Heart (tissue), 3 donors: ENCODE results near the genes PLS1 and PCOLCE2.

- RAMPAGE, long total RNA, 2 experiments: no peak in any of the 2 experiments
These were observed 51.2 kb upstream of the RNF7 start for GRCh38 chr3:141686615-141687518.

- RAMPAGE, long total RNA, 2 experiments: no peak in any of the 2 experiments
These were observed 35.2 kb downstream of the GRK7 start for GRCh38 chr3:141798301-141798963.

DNA sequence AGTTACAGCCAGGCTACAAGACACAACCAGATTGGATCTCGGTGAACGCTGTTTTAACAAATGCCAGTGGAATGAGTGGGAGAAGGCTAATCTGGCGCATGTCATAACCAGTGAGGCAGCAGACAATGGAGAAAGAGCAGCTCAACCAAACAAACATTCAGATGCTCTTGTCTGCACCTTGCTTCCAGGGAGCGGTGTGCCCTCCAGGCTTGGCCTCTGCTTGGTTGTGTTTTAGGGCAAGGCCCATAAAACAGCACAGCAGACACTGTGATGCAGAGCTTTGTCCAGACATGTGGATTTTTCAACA is 45.9 kb upstream of the ATP1B3 start:
- RAMPAGE, long total RNA, 2 experiments: no peak in any of the 2 experiments

GRCh38 chr3:141859712-141860274 is 16.6 kb upstream of the ATP1B3 start:
- RAMPAGE, long total RNA, 2 experiments: no peak in any of the 2 experiments

DNA sequence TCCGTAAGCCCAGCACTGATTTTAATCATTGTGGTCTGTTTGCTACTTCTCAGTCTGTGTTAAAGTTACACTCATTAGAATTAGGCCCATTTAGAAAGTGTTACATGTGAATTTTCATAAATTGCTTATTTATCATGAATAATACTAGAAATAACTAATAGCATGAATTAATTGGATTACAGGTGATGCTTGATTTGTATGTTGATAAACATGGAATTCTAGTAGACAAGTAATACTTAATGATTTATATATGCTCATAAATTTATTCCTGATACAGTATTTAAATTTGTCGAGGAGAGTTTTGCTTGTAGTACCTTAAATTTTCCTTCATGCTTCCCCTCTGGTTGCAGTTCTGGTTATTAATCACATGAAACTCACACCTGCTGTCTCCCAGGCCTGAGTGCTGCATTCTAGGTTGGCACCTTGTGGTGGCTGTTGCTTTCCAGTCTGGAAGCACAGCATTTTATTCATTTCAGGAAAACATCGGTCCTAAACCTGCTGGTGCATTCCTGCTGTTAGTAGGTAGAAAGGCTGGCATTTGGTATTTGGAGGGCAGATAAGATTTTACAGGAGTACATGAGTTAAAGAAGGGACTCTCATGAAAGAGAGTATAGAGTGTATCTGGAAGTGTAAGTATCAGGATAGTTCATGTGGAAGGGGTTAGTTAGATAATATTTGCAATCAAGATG is 44.8 kb downstream of the ATP1B3 start:
- RAMPAGE, long total RNA, 2 experiments: no peak in any of the 2 experiments

DNA sequence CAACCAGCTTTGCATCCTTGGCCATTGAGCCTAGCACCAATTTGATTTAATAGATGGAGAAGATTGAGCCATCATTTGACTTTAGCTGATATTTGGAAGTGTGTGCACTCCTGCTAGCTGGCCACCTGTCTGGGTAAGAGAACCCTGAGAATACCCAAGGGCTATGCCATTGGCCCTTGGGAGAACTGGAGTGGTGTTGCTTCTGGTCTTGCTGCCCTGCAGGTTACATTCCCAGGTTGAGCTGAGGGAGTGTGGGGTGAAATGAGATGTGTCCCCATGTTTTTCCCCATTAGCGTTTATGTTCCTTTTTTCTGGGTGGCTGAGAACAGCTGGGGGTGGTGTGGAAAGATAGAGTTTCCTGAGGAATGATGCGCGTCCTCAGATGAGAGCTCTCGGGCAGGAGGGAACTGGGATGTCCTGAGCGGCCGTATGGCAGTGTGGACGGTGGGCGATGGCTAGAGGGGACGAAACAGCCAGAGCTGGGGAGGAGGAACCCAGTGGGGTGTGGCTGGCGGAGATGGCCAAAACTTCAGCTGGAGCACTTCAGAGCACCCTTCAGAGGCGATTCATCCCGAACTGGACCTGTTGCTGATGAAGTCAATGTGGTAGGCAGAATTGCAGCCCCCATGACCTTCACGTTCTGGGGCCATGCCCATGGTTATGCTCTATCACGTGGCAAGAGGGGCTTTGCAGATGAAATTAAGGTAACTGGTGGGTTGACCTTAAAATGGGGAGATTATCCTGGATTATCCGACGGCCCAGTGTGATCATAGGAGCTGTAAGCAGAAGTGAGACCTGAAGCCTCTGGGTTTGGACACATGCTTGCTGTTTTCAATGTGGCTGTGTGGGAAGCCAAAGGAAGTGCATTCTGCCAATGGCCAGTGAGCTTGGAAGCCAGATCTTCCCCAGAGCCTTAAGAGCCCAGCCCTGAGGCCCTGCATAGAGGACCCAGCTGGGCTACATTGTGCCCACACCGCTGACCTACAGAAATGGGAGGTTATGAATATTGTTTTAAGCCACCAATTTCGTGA is 52.2 kb downstream of the ATP1B3 start:
- RAMPAGE, long total RNA, 2 experiments: no peak in any of the 2 experiments

GRCh38 chr3:141941863-141942516 is 65.5 kb downstream of the ATP1B3 start:
- RAMPAGE, long total RNA, 2 experiments: no peak in any of the 2 experiments

DNA sequence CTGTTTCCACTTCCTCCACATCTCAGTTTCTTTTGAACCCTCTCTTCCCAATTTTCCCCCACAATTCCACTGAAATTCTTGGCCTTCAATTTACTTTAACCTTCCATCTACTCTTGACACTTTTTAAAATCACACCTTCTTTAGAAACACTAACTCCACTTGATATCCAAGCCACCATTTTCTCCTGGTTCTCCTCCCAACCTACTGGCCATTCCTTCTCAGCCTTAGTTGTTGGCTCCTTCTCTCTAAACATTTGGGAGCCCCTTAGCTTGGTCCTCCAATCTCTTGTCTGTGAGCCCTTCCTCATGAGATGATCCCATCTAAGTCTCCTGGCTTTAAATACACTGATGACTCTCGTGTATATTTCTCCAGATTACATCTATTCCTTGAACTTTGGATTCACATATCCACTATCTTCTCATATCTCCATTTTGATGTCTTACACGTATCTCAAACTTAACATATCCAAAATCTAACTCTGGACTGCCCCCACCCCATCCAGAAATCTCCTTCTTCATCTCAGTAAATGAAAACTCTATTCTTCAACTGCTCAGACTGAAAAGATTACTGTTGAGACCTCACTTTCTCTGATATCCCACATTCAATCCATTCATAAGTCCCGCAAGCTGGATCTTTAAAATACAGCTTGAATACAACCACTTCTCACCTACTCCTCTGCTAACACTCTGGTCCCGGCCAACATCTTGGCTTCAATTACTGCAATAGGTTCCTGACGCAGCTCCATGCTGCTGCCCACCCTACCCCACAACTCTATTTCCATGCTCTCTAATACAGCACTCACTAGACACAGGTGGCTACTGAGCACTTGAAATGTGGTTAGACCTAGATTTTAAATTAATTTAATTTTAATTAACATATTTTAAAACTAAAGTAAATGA is 134.2 kb downstream of the TFDP2 start:
- RAMPAGE, long total RNA, 2 experiments: no peak in any of the 2 experiments

DNA sequence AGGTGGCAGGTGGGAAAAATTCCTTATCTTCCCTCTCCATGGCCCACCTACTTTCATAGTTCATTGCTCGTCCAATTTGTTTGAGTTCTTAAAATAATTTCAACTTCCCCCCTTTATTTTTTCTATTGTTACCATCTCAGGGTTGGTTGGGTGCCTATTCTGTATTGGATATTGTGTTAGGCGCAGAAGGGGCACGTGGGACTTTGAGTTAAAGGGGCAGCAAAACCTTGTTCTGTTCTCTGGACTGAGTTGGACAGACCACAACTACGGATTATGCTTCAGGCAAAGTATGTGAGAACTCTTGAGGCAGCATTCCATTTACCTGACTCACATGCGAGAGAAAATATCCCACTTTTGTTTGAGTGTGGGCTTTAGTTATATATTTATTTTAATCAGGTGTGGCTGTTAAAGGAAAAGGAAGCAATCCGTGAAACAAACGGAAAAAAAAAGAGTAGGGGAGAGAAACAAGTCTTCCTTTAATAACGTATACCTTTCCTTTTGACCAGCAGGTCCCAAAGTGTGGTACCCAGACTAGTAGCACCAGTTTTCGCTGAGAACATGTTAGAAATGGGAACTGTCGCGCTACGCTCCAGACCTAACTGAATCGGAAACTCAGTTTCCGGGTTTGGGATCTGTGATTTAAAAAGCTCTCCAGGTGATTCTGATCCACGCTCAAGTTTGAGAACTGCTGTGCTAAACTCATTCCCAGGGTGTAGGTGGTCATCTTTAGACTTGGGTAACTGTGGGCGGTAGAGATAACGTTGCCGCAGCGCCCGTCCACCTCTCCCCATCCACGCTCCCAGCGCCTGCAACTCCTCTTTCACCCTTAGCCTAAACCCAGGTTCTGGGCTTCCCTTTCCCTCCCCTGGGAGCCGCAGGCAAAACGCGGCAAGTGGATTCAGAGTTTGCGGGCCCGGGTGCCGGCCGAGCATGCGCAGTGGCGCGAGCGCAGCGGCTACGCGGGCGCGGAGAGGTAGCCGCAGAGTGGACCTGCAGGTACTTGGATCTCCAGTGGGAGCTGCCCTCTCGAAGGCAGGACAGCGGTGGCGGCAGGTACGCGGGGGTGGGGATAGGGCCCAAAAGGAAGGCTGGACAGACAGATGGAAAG is at the start of gene PLS1:
Gene PLS1 (plus strand): TSS at position 937 of the 1,108 bp plus-strand sequence.
- RAMPAGE, long total RNA, 2 experiments: start-site peak on the plus strand in 1 of 2 experiments, centred at position 963 of the sequence, 111 reads per replicate

- RAMPAGE, long total RNA, 2 experiments: no peak in any of the 2 experiments
These were observed 27.1 kb downstream of the PLS1 start for GRCh38 chr3:142623348-142623733.

DNA sequence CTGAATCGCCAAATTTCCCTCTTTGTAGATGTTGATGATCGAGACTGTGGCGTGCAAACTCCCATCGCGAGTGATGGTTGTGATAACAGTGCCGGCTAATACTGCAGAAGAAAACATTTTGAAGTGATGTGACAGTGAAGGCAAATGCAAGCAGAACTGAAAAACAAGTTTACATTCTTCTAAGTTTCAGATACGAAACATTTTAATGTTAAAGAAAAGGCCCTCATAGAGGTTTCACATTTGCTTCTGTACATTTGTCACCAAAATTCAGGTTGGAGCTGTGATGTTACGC is 68.0 kb downstream of the PCOLCE2 start:
- RAMPAGE, long total RNA, 2 experiments: no peak in any of the 2 experiments

GRCh38 chr3:142888480-142889627 is at the start of gene PCOLCE2:
TSS of gene PCOLCE2 (minus strand) at chr3:142889083.
- RAMPAGE, long total RNA, 2 experiments: no peak in any of the 2 experiments

- RAMPAGE, long total RNA, 2 experiments: no peak in any of the 2 experiments
These were observed 10.8 kb downstream of the U2SURP start for GRCh38 chr3:143012135-143012513.

- RAMPAGE, long total RNA, 2 experiments: no peak in any of the 2 experiments
These were observed 34.6 kb upstream of the CHST2 start for GRCh38 chr3:143084881-143085502.

DNA sequence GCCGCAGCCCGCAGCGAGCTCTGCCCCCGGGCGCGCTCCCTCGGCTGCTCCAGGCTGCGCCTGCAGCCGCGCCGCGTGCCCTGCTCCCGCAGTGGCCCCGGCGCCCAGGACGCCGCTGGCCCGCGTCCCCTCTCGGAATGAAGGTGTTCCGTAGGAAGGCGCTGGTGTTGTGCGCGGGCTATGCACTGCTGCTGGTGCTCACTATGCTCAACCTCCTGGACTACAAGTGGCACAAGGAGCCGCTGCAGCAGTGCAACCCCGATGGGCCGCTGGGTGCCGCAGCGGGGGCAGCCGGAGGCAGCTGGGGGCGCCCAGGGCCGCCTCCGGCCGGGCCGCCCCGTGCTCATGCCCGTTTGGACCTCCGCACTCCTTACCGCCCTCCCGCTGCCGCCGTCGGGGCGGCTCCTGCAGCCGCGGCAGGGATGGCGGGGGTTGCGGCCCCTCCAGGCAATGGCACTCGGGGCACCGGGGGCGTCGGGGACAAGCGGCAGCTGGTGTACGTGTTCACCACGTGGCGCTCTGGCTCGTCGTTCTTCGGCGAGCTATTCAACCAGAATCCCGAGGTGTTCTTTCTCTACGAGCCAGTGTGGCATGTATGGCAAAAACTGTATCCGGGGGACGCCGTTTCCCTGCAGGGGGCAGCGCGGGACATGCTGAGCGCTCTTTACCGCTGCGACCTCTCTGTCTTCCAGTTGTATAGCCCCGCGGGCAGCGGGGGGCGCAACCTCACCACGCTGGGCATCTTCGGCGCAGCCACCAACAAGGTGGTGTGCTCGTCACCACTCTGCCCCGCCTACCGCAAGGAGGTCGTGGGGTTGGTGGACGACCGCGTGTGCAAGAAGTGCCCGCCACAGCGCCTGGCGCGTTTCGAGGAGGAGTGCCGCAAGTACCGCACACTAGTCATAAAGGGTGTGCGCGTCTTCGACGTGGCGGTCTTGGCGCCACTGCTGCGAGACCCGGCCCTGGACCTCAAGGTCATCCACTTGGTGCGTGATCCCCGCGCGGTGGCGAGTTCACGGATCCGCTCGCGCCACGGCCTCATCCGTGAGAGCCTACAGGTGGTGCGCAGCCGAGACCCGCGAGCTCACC is 1.6 kb downstream of the CHST2 start:
- RAMPAGE, long total RNA, 2 experiments: no peak in any of the 2 experiments

GRCh38 chr3:143517997-143518510 is 330.2 kb downstream of the SLC9A9 start:
- RAMPAGE, long total RNA, 2 experiments: no peak in any of the 2 experiments

DNA sequence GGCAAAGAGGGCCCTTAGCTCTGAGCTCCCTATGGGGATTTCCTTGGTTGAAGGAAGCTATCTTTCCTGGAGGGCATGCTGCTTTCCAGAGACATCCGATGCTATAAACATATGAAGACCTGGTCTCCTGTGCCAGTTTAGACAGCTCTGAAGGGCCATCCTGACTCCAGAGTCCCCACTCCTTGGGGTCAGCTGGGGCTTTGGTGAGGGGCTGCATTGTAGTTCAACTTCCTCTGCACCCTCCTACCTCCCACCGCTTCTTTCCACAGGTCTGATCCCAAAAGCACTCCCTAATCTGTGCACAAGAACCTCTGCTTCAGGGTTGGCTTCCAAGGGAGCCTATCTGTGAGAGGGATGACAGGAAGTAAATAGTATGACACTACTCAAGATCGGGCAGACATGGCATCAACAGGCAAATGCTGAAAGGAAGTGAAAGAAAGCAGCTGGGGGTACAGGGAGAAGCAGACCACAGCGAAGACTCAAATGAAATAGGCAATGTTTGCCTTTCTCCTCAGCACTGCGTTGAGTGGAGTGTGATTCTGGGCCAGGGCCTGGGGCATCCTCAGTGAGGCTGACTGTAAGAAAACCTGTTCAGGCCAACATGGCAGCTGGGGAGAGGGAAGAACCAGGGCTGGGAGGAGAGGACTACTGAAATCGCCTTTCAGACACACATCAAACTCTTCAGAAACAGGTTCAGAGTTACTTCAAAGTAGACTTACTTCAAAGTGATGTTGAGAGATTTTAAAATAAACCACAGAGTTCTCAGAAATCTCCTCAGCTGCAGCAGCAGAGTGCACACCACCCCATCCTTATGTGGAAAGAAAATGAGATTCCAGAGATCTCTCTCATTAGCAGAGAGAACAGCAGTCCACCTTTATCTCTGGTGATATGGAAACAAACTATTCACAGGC is 96.6 kb downstream of the SLC9A9 start:
- RAMPAGE, long total RNA, 2 experiments: no peak in any of the 2 experiments

- RAMPAGE, long total RNA, 2 experiments: no peak in any of the 2 experiments
These were observed 751.3 kb downstream of the PLOD2 start for GRCh38 chr3:145409602-145410152.

DNA sequence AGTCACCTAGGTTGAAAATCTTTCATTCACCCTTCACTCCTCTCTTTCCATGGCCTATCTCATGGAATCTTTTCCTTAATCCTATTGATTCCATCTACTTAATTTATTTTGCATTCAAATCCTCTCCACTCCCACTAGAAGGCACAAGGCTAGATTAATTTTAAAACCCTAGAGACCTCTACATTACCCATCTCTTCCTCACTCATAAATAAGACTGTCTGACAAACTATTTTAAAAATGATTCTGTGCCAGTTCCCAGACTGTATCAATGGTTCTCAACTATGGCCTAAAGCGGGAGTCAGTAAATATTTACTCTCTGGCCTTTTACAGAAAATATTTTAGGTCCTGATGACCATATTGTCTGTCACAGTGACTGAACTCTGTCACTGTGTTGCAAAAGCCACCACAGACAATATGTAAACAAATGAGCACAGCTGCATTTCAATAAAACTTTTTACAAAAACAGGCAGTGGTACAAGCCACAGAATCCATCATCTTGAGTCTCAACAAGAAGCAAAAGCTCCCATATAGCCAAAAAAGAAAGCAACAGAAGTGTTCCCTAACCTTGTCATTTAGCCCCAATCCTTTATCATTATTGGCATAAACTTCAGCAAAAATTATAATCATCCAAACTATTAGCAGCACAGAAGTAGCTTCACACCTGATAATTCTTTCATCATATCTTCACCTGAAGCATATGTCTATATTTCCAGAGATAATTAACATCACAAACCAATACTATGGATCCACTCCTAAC is 45.3 kb downstream of the PLOD2 start:
- RAMPAGE, long total RNA, 2 experiments: no peak in any of the 2 experiments

DNA sequence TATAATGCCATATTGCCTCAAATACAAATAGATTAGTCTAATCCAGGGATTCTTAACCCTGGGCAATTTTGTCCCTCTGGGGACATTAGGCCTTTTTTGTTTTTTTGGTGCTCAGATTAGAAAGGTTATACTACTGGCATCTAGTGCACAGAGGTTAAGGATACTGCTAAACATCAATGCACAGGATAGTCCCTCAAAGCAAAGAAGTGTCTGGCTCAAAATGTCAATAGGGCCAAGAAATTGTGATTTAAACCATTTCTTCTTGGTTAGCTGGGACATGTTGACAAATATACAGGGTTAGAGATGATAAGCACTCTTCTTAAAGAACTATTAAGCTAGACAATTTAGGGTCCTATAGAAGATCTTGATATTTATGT is 2.4 kb downstream of the PLOD2 start:
- RAMPAGE, long total RNA, 2 experiments: no peak in any of the 2 experiments